Aortic smooth muscle cell (primary cell): Measurements from ENCODE around the genes DUS4L and DNAJB9.

GRCh38 chr7:107563817-107564869 lies at the start of gene DUS4L:
TSS of gene DUS4L (plus strand) at chr7:107563971.
- RRBS, result 2% methylated on average over 18 of the region's 58 CpGs

DNA sequence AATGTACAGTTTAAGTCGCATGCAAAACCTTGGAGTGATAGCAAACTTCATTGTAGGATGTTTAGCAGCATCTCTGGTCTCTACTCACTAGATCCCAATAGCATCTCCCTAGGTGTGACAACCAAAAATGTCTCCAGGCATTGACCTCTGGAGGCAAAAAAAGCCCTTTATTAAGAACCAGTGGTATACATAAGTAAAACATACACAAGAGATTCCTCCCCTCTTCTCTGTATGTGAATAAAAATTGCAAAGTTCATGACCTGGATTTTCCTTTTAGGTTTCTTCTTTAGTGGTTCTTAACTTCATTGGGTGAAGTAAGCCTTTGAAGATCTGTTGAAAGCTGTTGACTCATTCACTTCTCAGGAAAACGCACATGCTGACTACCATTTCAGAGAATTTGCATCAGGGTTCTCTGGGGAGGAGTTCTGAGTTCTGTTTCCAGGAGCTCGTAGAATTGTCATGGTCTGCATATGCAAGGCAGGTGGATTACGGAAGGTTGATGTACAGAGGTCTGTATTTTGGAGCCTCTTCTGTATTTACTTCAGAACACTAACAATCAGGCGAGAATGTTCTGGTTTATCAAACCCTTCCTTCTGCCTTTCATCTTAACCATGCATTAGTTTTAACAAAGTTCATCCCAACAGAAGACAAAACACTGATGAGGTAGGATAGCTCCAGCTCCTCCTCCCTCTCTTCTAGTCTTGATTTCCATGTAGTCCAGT lies 993 bp upstream of the SLC26A4 start:
- RRBS, result no CpG with 5 or more reads among the region's 5 CpGs

DNA sequence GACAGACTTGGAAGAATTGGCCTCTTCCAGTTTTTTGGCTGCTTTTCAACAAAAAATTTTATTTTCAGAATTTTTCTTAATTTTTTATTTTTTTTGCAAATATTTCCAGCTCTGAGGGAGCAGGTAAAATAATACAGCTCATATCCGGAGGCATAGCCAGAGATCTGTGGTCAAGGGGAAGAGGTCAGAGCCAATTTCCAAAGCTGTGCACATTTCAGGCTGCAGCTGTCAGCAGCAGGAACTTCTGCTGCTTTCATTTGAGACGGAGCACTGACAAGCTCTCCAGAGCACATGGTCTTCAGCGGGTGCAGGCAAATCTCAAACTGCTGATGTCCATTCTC lies 31.0 kb downstream of the SLC26A4 start:
- RRBS, result no CpG with 5 or more reads among the region's 3 CpGs

DNA sequence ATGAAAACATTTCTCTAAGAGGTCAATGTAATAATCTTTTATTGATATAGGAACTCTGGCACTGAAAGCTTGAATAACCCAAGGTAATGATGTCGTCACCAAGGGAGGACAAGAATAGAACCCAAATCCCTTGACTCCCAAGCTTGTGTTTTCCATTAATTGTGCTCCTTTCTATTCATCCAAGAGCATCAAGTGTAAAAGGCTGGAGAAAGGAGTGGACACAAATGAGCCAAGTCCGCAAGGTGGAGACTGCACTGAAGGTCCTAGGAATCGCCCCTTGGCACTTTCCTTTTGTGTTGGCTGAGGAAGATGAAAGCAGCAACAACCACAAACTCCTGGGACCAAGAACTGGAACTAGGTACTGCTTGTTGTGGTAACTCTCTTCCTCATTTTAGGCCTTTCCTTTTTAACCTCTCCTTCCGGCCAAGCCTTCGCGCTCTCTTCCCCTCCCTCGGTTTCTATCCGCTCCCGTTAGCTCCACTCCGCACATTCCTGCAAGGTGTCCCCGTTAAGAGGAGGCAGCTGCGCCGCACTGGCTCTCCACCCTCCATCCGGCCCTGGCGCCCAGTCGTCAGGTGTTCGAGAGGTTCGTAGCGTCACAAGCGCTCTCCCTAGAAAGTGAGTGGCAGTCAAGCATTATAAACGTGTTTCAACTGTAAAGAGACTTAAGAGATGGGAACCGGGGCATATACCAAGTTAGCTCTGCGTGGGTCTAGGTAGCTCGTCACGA lies 984 bp upstream of the CBLL1 start:
- RRBS, result 1% methylated on average over 5 of the region's 25 CpGs

GRCh38 chr7:107760908-107761496 lies 17.1 kb downstream of the CBLL1 start:
- RRBS, result no CpG with 5 or more reads among the region's 2 CpGs

DNA sequence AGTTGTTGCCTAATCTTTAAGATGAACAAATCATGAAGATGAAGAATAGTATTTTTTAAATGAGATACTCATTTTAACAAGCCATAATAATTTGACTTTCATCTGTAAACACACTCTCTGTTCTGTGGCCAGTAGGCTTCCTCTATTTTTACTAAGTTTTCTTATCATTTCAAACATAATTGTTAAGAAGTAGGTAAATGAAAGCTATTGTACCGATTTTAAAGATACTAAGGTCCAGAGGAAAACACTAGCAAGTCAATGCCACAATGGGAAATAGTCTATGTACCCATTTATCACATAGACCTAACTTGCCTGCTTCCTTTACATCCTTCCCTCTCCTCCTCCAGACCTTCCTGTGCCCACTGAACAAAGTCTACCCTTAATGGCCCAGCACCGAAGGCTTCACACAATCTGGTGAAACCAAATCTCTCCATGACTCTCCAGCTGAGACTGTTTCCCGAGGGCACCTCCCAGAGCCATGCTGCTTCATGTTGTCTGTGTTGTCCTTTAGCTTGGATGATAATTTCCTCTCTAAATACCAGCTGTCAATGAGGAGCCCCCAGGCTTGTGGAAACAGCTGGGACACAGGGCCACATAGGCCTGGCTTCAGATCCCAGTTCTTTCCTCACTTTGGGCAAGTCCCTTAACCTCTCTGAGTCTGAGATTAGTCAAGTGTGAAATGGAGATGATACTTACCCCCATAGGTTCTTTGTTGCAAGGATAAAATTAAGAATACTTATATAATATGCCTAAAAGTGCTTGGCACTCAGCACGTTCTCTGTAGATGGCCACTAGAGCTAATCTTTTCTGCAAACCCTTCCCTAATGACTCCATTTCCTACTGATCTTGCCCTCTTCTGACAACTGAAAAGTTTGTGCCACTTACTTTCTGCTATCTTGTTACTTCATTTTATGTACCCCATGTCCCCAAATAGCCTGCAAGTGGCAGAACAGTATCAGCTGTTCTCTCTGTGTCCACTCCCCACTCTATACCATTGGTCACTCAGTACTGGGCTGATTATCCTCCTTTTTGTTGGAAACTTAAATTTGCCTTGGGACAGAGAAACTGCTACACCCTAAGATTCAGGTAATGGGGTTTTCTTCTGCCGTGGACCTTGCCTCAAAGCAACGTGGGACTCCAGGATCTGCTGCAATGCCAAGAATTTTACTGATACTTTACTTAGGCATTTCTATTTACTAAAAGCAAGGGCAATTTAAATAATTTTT lies 54.5 kb downstream of the DLD start:
- RRBS, result no CpG with 5 or more reads among the region's 6 CpGs

DNA sequence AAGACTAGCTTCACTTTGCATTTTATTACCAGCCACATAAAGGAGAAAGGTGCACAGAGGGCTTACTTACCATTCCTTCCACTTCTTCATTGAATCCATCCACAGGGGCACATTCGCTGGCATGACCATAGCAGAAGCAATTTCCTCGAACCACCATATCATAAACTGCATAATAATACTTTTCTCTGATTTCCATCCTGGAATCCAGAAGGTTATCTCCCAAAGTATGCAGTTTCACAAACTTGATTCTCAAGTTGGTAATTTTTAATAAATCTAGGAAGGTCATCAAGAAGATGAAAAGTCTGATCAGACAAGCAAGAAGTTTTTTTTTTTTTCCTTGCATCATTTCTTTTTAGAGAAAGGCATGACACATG lies 22.4 kb downstream of the LAMB1 start:
- RRBS, result no CpG with 5 or more reads among the region's 2 CpGs

GRCh38 chr7:108292929-108293900 lies 163.0 kb downstream of the NRCAM start:
- RRBS, result no CpG with 5 or more reads among the region's 11 CpGs

GRCh38 chr7:108569734-108570377 lies at the start of gene DNAJB9:
TSS of gene DNAJB9 (plus strand) at chr7:108569874.
- RRBS, result under 1% methylated on average over 25 of the region's 57 CpGs

GRCh38 chr7:108613893-108614404 lies 44.3 kb downstream of the DNAJB9 start:
- RRBS, result no CpG with 5 or more reads among the region's 4 CpGs

- RRBS, result no CpG with 5 or more reads among the region's 4 CpGs
Observed at GRCh38 chr7:110663084-110663714, 427.7 kb upstream of the LRRN3 start.

- RRBS, result no CpG with 5 or more reads among the region's 2 CpGs
Observed at GRCh38 chr7:110822000-110823086, 268.6 kb upstream of the LRRN3 start.

DNA sequence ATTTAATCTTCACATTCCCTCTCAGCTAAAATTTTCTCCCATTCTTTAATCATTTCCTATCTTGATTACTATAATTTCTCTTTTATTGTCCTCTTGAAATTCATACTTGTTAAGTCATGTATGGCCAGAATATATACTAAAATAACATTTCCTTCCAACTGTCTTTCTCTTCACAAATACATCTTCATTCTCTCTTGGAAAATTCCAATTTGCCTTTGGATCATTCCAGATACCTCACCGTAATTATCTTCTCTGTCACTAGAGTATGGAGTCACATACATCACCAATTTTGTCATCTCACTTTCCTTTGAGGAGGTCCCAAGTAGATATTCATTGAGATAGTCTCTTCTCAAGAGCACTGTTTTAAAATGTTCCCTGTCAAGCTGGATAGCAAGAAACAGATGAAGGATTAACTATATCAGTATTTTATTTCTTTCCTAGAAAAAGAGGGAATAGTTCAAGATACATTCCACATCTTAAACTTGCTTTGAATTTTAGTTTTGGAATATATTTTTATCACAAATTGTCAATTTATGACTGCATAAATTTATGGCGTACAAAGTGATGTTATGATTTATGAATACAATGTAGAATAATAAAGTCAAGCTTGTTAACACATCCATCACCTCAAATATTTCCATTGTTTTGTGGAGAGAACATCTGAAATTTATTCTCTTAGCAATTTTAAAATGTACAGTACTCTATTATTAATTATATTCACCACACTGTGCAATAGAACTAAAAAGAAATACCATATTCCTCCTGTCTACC lies 125.1 kb downstream of the LRRN3 start:
- RRBS, result no CpG with 5 or more reads among the region's 2 CpGs

- RRBS, result no CpG with 5 or more reads among the region's 5 CpGs
Observed at GRCh38 chr7:111279751-111280510, 189.0 kb downstream of the LRRN3 start.

- RRBS, result no CpG with 5 or more reads among the region's 4 CpGs
Observed at GRCh38 chr7:111393208-111393921, 168.9 kb downstream of the IMMP2L start.

DNA sequence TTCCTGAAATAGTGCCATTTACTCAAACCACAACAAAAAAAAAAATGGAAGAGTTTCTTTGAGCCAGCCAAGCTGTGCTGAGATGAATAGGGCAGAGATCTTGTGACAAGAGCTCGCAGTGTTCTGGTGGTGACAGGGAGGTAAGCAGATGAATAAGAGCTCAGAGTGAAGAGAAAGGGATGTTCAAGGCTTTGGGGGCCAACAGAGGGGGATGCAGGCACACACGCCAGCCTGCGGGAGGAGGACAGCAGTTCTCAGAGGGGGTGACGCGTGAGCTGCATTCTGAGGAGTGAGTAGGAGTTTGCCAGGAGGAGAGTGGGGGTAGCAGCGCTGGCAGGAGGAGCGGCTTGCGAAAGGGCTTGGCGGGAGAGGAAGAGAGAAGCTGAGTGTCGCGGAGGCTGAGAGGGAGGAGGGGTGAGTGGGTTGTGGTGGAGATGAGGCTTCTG lies 194.5 kb upstream of the IMMP2L start:
- RRBS, result no CpG with 5 or more reads among the region's 11 CpGs

DNA sequence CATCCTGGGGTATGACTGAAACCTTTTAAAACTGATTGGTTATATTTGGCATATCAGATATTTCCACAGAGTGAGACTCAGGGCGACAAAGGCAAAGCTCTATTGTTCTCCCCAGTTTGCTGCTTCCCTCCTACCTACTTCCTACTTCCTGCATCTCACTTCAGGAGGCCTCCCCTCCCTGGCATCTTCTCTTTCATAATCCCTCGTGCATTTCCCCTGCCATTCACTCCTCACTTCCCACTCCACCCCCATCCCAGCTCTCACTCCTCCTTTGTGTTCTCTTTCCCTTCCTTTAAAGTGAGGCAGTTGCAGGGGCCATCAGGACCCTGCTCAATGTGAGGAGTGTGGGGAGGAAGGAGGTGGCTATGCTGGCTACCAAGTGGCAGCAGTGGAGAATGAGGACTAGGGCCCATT lies 311.7 kb upstream of the IMMP2L start:
- RRBS, result no CpG with 5 or more reads among the region's 2 CpGs

GRCh38 chr7:112089116-112090288 lies 116.7 kb downstream of the DOCK4 start:
- RRBS, result no CpG with 5 or more reads among the region's 4 CpGs

DNA sequence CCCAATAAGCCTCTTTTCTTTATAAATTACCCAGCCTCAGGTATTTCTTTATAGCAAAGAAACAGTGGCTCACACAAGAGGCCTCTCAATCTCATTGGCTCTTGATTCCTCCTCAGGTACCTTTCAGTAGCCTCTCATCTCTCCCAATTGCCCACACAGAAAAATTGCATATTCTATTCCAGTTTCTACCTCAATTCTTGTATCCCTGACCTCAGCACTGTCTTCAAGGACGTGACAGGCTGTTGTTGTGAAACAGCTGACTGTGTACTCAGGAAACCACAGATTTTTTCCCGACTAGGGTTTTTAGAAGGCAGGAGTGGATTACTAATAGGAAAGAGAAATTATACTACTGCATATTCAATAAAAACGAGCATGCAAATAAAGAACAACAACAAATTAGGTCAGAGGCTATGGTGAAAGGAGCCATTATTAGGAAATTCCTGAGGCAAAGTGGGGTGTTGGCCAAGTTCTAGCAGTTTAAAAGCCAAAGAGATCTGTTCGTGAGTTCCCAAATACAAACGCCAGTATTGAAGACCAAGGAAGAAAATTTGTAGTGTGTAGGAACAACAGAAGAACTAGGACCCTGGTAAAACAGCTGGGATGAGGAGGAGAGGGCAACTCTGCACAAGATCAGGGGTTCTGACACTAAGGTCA lies 93.4 kb downstream of the DOCK4 start:
- RRBS, result no CpG with 5 or more reads among the region's 5 CpGs